Temporal lobe (tissue), 2 donors: Measurements from ENCODE around the genes PALS1 and ZFYVE26.

- RAMPAGE, long total RNA = no peak
Observed at GRCh38 chr14:66587844-66588966, 80.3 kb downstream of the GPHN start.

- RAMPAGE, long total RNA = no peak
Observed at GRCh38 chr14:67181119-67181487, 8.1 kb upstream of the GARIN2 start.

DNA sequence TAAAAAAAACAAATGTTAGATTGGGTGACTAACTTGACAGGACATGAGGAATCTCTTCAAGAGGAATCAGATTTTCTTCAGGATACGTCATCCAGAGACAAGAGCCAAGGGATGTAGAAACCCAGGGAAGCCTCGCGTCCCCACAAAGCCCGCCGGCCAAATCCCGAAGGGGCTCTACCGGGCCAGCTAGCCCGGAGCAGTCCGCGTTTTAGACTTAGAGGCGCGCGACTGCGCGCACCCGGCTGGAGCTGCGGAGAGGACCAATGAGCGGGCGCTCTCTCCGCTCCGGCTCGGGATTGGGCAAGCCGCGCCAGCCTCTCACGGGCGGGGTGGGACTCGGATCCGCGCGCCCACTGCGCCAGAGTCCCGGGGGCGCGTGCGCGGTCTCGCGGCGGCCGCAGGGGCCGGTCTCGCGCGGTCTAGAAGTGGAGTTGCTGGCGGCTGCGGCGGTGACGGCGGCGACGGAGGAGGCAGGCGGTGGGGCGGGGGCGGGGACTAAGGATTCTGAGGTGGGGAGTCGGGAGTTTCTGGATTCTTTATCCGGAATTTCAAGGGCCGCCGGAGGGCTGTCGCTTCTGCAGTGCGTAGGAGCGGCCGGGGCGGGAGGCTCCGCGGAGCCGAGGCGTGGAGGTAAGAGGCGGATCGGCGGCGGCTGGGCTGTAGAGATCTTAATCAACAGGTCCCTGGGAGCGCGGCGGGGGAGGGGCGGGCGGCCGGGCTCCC, at the start of gene PALS1:
Gene PALS1, plus strand, starts transcription at position 532 of the 723 bp plus-strand sequence.
- RAMPAGE, long total RNA = no peak

GRCh38 chr14:67269404-67270212, 28.4 kb downstream of the PALS1 start:
- RAMPAGE, long total RNA = no peak

- RAMPAGE, long total RNA = no peak
Observed at GRCh38 chr14:67392978-67393400, 19.0 kb downstream of the PLEK2 start.

- RAMPAGE, long total RNA = no peak
Observed at GRCh38 chr14:67457697-67458245, 30.8 kb downstream of the TMEM229B start.

- RAMPAGE, long total RNA = no peak
Observed at GRCh38 chr14:67464423-67464896, 24.1 kb downstream of the TMEM229B start.

DNA sequence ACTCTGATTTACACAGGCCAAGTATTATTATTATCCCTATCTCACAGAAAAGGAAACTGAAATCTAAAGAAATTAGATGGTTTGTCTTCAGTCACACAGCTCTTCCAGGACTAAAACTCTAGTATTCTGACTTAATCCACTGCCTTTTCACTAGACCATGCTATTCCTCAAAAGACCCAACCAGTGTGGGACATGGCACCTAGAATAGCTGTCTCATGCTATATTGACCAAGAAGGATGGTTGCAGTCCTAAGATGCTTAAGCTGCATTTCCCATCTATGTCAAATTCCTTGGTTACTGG, 24.5 kb downstream of the ARG2 start:
- RAMPAGE, long total RNA = no peak

GRCh38 chr14:67645177-67645756, 25.5 kb downstream of the ARG2 start:
- RAMPAGE, long total RNA = no peak

DNA sequence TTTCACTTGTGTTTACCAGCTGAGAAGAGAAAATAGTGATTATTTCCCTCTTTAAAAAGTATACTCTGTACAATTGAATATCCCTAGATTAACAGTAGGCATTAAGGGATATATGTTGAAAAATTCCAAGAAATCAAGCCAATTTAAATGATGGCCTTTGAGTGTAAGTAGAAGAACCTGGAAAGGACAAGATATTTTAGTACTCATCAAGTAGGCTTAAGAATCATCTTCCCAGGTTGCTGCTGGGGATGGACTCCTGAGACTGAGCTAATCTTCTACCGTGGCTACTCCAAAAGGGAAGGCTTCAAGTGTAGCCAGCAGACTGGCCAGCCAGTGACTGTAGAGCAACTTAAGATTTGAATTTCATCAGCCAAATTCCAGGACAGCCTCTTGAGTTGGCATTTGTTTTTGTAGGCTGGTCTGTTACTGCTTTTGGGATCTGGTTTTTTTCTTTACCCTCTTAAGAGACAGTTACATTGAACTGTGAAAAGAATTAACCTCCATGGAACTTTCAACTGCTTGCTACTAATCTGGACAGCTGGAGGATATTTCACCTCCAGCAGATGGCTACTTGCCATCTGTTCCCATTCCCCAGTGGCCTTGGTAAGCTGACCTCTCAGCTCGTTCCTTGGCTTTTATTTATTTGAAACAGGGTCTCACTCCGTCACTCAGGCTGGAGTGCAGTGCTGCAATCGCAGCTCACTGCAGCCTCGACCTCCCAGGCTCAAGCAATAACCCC, 20.8 kb downstream of the VTI1B start:
- RAMPAGE, long total RNA = no peak

GRCh38 chr14:67816427-67817433, at the start of gene ZFYVE26:
TSS of gene ZFYVE26 (minus strand) at chr14:67816590.
- RAMPAGE, long total RNA = no peak

GRCh38 chr14:67853833-67854048, 34.2 kb downstream of the RAD51B start:
- RAMPAGE, long total RNA = no peak

GRCh38 chr14:68036074-68036773, 216.6 kb downstream of the RAD51B start:
- RAMPAGE, long total RNA = no peak

DNA sequence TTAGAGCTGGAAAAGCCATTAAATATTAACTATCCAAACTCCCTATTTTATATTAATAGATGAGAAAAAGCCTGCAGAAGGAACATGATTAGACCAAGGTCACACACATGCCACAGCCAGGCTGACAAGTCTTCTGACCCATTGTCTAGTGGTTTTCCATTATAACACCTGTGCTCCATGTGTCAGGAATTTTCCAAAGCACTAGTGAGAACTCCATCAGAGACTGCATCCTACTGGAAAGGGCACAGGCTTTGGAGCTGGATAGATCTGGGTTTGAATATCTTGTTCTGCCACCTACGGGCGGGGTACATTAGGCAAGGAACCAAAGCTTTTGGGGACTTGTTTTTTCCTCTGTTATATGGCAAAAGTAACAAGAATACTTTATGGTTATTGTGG, 325.5 kb downstream of the RAD51B start:
- RAMPAGE, long total RNA = no peak

GRCh38 chr14:68146739-68147300, 327.2 kb downstream of the RAD51B start:
- RAMPAGE, long total RNA = no peak

GRCh38 chr14:68168850-68169516, 349.4 kb downstream of the RAD51B start:
- RAMPAGE, long total RNA = no peak

- RAMPAGE, long total RNA = no peak
Observed at GRCh38 chr14:68468695-68469262, 324.1 kb downstream of the ZFP36L1 start.

DNA sequence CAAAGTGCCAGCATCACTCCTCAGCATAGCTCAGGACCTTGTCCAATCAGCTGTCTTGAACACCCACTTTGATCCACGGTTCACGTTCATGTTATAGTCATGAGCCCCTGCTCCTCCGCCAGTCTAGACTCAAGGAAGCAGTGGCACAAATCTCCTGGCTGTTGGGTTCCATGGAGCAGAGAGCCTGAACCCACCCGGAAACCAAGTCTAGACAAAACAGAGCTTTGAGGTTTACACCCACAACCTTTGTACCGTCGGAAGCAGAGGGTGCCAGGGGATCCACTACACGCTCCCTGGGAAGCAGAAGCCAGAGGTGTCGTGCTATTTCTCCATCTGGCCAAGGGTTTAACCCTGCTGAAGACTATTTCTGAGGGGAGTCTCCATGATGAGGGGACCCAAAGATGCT, 285.1 kb downstream of the ZFP36L1 start:
- RAMPAGE, long total RNA = no peak

GRCh38 chr14:68550856-68551779, 241.7 kb downstream of the ZFP36L1 start:
- RAMPAGE, long total RNA = no peak

GRCh38 chr14:68578278-68578630, 214.6 kb downstream of the ZFP36L1 start:
- RAMPAGE, long total RNA = no peak